Thyroid gland (tissue), 7 donors: ENCODE data around the genes OR2V1 and RACK1.

DNA sequence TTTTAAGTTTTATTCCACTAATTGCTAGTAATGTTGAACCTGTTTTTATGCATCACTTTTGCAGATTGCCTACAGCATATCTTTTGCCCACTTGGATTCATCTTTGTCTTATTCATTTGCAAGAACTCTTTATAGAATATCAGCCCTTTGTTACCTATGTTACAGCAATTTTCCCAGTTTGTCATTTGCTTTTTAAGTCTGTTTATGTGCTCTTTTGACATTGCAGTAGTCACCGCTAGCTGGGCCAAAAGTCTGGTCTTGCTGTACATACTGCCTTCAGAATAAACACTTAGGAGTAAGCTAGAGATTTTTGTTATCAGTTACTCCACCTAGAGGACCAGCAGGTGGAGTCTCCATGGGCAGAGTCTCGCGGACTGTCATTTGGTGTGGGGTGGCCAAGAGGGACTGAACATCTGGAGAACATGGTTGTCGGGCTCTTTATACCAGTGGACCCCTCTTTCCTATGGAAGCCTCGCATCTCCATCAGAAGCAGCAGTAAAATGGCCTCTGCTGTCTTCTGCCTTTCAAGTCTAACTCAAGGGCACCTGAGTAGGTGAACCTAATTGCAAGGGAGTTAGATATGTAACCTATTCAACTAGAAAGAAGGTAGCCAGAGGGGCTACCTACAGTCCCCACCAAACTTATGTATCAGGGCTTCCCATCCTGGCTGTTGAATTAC is 10.8 kb upstream of the MGAT1 start:
- PRO-cap, 2 experiments: no peak in any of the 2 experiments
- RAMPAGE, long total RNA, 5 experiments: no peak in any of the 5 experiments

DNA sequence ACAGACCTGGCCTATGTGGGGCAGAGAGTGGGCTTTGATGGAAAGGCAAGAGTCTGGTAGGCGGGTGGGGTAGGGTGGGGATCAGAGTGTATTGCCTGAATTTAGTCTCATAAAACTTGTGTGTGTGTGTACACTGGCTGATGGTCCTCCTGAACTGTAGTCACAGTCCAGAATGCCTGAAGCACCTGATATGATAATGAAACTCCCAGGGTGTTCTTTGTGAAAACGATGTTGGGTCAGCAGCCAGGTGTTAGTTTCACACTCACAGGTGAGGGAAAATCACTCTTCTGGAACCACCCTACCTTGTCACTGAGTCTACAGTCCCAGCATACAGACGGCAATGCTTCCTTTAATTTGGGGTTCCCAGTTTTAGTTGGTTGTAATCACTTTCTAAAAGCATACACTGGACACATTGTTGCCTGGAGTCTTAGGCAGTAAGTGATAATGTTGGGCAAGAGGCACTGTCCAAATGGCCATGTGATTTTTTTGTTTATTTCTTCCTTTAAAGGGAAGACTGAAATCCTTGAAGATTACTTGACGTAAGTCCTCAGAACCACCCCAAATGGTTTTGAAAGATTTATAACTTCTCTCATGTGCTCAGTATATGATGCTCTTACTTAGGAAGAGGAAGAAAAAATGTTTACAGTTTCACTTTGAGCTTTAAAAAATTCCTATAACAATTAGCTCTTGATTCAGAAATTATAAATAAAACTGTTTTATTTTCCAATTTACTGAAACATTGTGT is 18.2 kb upstream of the MGAT1 start:
- PRO-cap, 2 experiments: peak in 1 of 2 experiments; most common plus-strand start position 220 of the sequence (in 1); most common minus-strand start position 156 of the sequence (in 1)
- RAMPAGE, long total RNA, 5 experiments: no peak in any of the 5 experiments

DNA sequence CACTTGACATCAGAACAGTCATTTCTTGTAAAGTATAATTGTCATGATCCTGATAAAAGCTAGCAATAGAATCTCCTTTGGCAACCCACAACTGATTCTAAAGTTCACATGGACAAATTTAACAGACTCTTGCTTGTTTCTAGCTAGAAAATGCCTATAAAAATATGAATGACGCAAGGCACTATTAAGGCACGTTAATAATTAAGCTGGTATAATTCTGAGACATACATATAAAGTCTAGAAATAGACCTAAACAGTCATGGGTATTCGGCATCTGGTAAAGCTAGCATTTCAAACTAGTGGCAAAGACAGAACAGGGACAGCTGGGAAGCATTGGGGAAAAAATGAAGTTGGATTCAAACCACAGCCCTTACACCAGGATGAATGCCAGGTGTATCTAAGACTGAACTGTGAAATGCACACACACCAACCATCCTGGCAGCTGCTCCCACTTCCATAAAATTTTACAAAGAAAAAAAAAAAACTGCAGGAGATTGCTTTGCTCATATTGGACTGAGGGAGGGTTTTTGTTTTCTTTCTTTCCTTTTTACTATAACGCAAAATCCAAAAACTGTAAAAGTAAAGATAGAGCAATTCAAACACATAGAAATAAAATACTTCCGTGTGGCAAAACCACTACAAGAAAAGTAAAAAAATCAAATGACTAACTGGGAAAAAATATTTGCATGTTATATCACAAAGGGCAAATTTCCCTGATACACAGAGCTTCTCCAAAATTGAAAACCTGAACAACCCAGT is 5.3 kb upstream of the ZFP62 start:
- PRO-cap, 2 experiments: no peak in any of the 2 experiments
- RAMPAGE, long total RNA, 5 experiments: no peak in any of the 5 experiments

DNA sequence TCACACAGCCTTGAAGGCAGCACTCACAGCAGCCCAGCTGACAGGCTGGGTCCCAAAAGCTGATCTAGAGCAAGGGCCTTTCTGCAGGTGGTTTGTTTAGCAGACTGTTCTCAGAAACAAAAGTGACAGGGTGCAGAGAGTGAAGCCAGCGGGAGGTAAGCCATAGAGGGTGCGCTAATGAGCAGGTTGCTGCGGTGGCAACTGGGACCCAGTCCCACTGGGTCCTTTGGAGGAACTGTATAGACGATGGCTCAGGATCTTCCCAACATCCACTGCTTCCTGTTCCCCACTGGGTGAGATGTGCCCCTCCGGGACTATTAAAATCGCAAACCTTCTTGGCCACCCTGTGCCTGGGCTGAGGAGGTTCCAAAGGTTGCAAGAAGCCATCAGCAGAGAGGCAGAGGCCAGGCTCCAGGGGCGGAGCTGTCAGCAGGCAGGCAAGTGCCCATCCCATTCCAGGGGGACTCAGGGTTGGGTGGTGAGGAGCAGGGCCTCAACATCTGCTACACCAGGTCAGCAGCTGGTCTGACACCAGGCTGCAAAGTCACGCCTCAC is 2.1 kb downstream of the BTNL3 start:
- PRO-cap, 2 experiments: no peak in any of the 2 experiments
- RAMPAGE, long total RNA, 5 experiments: no peak in any of the 5 experiments

DNA sequence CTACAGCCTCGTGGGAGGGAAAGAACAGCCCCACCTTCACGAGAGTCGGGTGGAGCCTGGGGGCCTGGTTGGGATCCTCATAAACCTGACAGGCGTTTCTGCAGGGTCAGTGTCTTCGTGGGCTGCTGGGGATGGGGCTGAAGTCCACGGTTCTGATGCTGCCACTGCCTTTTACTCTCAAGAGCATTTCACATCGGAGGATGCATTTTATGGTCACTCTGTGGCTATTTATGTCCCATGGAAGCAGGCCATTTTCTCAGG is at the start of gene OR2V1:
OR2V1 (minus strand) TSS at position 154 of the 261 bp plus-strand sequence.
- PRO-cap, 2 experiments: no peak in any of the 2 experiments
- RAMPAGE, long total RNA, 5 experiments: no peak in any of the 5 experiments

GRCh38 chr5:181163411-181163924 is 16.1 kb downstream of the OR2V2 start:
- PRO-cap, 2 experiments: no peak in any of the 2 experiments
- RAMPAGE, long total RNA, 5 experiments: no peak in any of the 5 experiments

GRCh38 chr5:181243043-181244065 is at the start of gene RACK1:
Gene RACK1, minus strand, starts transcription at chr5:181243906.
- PRO-cap, 2 experiments: peak in 2 of 2 experiments; most common minus-strand start chr5:181243378 (in 1)
- RAMPAGE, long total RNA, 5 experiments: start-site peak on the minus strand in 5 of 5 experiments, at chr5:181243723-181243910 at its widest, 66 to 10,038 reads per replicate

DNA sequence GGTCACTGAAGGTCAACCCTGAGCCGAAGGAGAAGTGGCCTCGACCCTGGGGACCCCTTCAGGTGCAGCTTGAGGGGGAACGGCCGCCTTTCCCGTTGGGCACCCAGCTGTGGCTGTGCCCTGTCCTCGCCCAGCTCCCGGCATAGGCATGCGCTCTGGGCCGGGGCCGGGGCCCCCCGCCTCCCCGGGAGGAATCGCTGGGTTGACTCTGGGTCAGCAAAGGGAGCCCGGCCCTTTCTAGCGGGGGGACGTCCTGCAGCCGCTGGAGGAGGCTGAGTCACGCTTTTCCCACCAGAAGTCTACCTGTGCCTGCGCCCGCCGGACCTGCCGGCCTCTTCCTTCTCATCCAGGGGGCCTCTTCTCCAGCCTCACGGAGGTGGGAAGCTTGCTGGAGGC is 3.1 kb upstream of the RACK1 start:
- PRO-cap, 2 experiments: peak in 2 of 2 experiments; most common plus-strand start position 294 of the sequence (in 2); most common minus-strand start position 117 of the sequence (in 1)
- RAMPAGE, long total RNA, 5 experiments: no peak in any of the 5 experiments

GRCh38 chr5:181263376-181264136 is 2.6 kb upstream of the TRIM52 start:
- PRO-cap, 2 experiments: no peak in any of the 2 experiments
- RAMPAGE, long total RNA, 5 experiments: no peak in any of the 5 experiments